LHCN-M2 (cell line): ENCODE measurements around a stretch of chrX.

GRCh38 chrX:40734763-40735333, 494 bp downstream of the MED14 start:
- RAMPAGE, long total RNA, result no peak

DNA sequence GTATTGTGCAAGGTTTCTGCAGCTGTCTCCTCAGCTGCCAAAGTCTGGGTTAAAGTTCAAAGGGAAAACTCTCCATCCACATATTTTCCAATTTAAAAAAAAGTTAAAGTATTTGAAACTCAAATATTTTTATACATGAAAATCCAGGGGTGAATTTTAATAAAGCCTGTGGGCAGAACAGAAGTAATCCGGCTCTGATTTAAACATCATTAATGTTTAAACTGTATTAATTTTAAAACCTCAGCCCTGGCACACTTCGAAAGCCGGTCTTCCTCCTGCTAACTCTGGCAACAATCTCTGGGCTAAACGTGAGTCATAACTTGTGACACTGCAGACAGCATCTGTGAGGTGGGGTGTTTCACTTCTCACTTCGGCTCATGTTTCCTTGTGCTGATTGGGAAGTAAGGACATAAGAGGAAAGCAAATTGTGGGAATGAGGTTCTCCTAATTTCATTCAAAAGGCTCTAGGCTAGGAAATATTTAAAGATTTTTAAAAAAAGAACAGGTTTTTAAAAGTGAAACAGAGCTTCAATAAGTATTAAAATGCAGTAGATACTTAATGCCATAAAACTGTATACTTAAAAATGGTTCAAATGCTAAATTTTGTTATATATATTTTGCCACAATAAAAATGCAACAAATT, 139.9 kb upstream of the USP9X start:
- RAMPAGE, long total RNA, result no peak

DNA sequence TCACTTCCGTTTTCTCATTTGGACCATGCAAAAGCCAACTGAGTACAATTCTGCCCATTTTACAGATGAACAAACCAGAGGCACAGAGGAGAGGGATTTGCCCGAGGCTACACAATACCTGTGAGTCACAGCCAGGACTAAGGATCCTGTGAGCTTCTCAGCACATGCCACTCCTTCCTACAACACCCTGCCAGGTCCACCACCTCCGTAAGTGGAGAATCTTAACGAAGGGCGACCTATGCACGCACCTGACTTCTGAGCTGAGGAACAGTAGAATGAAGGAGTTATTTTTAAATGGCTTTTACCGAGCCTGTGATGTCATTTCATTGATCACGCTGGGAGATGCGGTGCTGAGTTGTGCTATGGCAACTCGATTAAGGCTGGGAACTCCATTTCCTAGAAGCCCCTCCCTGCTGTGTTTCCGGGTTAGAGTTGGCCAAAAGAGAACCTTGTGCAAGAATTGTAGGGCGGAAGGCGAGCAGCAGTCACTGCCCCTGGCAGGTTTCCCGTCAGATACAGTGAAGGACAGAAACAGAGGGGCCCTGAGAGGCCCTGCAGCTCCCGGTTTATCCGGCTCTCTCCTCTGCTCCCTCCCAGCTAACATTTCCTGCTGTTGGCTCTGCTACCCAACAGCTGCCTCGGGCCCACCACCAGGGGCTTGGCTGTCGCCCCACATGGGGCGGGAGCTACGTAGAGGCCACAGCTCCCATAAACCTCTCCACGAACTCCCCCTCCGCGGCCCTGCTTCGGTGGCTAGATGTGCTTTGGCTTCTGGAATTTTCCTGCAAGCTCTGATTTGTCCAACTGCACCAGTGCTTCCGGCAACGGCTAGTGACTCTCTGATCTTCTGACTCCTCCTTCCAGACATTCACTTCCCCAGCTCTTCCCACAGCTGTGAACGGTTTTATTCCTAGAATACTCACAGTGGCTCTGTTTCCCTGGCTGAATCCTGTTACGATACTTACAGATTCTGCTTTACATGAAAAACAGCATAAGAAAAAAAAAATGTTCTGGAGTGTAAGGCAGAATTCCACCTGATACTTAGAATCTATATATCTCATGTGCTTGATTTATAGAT, 75.0 kb upstream of the USP9X start:
- RAMPAGE, long total RNA, result no peak

- RAMPAGE, long total RNA, result no peak
Measured at GRCh38 chrX:41047627-41048709, 37.3 kb upstream of the USP9X start.

GRCh38 chrX:41085968-41087096, 1.1 kb downstream of the USP9X start:
- RAMPAGE, long total RNA, result no peak

DNA sequence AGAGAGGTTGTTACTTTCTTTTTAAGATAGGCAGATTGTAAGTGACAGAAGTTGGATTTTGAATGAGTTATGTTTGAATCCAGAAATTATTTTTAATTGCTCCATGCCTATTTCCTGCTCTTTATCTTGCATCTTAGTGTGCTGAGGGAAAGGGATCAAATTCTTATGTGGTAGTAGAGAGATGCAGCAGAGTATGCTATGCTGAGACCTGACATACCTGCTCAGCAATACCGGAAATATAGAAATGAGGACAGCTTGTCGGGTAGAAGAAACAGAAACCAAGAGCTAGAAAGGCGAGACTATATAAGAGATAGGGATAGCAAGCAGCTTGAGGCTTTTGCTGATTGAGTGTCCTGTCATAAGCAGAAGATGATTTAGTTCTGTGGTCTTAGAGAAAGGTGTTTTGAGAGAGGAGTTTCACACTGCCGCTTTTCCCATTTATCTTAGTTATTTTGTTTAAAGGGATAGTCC, 31.6 kb downstream of the USP9X start:
- RAMPAGE, long total RNA, result no peak

GRCh38 chrX:41167900-41168393, 82.7 kb downstream of the USP9X start:
- RAMPAGE, long total RNA, result no peak

GRCh38 chrX:41210037-41210916, 123.7 kb upstream of the DDX3X start:
- RAMPAGE, long total RNA, result no peak

DNA sequence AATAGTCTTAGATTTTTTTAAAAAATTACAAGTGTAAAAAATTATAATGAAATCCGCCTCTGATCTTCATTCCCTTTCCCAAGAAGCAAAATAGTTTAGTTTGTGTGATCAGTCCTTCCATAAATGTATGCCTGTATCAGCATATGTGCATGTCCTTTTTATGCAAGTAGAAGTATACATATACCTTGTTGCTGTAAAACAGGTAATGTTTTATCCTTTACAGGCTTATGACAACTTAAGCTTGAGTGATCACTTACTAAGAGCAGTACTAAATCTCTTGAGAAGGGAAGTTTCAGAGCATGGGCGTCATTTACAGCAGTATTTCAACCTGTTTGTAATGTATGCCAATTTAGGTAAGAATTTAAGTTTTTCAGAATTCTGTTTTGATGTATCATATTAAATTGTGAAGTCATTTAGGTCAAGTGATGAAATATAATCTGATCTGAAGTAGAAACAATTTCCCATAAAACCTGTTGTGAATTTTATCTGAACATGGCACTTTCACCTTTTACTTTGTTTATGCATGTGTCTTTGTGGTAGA, 115.0 kb upstream of the DDX3X start:
- RAMPAGE, long total RNA, result no peak

DNA sequence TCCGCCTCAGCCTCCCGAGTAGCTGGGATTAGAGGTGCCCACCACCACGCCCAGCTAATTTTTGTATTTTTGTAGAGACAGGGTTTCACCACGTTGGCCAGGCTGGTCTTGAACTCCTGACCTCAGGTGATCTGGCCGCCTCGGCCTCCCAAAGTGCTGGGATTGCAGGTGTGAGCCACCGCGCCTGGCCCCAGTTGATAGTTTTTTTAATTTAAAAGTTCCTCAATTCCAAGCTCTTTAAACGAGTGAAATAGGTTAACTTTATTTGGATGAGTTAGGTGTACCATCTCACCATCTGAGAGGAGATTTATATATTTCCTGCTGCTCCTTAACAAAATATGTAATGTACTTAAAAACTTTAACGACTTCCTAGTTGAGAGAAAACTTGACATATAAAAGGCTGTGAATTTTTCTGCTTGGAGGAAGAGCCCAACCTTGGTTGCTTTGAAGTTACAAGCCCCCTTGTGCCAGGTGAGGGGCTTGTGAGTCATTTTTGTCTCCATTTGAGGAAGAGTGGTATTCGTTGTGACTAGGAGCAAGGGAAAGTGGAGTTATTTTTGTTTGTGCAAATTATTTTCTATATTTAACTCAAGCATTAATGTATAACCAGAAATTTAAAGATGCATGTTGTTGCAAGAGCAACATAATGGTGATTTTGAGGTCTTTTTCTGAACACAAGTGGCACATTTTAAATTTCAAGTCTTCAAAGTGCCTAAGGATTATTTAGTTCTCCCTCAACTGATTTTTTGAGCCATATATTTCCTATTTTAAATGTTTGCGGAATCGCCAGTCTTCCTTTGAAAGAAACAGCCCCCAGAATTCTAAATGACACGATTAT, 99.1 kb upstream of the DDX3X start:
- RAMPAGE, long total RNA, result no peak

GRCh38 chrX:41332114-41332323, 1.9 kb upstream of the DDX3X start:
- RAMPAGE, long total RNA, result no peak

GRCh38 chrX:41351057-41351810, 17.3 kb downstream of the DDX3X start:
- RAMPAGE, long total RNA, result no peak

DNA sequence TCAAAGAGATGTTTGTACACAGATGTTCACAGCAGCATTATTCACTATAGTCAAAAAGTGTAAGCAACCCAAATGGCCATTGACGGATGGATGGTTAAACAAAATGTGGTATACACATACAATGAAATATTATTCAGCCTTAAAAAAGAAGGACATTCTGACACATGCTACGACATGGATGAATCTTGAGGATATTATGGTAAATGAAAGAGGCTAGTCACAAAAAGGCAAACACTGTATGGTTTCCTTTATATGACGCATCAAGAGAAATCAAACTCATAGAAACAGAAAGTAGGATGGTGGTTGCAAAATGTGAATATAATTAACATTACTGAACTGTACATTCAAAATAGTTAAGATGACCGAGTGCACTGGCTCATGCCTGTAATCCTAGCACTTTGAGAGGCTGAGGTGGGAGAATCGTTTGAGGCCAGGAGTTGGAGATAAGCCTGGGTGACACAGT, 9.5 kb upstream of the CASK start:
- RAMPAGE, long total RNA, result no peak

- RAMPAGE, long total RNA, result no peak
Measured at GRCh38 chrX:42739210-42739654, 38.7 kb downstream of the PPP1R2C start.

DNA sequence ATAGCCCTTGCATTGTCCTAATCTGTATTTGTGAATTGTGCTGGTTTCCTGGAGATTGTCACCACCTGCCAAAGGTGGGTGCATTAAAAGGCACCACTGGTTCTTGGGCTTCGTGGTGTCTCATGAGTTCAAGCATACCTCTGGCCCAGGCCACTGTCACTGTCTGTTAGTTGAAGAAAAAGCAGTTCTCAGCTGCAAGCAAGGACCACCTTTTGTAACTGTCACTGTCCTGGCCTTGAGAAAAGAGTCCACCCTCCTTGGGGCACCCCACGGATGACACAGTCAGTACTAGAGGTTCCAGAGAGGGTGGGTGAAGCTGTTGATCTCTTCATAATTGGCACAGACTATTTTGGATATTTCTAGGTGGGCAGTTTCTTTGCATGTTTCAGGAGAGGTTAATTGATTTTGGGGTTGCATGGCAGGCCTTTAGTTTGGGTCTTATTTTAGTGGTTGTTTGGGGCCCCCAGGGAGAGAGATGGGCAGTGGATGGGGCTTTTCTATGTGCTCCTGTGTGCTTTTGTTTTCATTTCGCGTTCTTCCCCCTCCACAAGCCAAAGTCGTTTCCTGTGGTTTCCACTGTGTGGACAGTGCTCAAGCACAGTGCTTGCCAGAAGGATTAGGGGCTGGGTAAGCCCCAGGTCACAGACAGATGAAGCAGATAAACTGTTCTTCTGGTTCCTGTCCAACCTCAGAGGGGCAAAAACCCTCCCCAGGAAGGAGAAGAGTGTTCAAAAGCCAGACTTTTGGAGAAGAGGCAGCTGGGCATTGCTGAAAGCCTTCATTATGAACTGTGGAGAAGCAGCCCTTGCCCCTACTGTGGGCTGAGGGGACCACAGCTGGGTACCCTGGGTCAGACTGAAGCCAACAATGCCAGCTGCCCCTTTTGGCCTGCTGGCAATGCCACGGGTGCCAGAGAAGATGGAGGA, 156.3 kb upstream of the PPP1R2C start:
- RAMPAGE, long total RNA, result no peak

GRCh38 chrX:42943383-42944133, 165.6 kb upstream of the PPP1R2C start:
- RAMPAGE, long total RNA, result no peak

DNA sequence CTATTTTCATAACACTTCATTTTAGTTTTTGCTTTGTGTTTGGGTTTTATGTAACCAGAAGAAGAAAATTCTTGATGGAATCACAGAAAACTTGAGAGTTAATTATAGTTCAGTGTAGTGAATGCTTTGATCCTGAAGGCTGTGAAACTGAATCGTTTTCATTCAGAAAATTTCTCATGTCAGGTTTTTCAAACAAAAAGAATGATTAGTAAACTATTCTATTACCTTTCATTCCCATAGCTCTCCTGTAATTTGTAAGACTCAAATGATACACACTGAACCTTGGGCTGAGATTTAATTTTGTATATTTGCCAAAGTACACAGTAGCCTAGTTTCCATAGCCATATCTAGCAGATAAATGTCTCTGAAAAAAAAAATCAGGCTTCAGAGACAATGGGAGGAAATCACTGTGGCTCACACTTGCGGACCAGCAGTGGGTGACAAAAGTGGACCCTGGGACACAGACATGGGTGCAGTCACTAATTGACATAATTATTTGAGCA, 46.5 kb downstream of the MAOA start:
- RAMPAGE, long total RNA, result no peak

DNA sequence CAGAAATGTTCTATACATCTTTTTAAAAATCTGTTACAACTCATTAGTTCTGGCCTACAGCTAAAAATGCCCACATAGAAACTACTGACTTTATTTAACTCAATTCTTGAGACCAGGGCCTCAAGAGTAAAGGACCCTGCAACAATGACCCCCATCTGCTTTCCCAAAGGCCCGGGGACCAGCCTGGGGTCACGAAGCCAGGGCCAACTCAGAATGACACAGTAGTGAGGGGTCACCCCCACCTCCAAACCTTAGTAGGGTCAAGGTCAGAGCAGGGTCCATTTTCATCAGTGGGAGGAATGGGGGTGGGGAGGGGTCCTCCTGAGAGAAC, 544 bp downstream of the FUNDC1 start:
- RAMPAGE, long total RNA, result no peak

DNA sequence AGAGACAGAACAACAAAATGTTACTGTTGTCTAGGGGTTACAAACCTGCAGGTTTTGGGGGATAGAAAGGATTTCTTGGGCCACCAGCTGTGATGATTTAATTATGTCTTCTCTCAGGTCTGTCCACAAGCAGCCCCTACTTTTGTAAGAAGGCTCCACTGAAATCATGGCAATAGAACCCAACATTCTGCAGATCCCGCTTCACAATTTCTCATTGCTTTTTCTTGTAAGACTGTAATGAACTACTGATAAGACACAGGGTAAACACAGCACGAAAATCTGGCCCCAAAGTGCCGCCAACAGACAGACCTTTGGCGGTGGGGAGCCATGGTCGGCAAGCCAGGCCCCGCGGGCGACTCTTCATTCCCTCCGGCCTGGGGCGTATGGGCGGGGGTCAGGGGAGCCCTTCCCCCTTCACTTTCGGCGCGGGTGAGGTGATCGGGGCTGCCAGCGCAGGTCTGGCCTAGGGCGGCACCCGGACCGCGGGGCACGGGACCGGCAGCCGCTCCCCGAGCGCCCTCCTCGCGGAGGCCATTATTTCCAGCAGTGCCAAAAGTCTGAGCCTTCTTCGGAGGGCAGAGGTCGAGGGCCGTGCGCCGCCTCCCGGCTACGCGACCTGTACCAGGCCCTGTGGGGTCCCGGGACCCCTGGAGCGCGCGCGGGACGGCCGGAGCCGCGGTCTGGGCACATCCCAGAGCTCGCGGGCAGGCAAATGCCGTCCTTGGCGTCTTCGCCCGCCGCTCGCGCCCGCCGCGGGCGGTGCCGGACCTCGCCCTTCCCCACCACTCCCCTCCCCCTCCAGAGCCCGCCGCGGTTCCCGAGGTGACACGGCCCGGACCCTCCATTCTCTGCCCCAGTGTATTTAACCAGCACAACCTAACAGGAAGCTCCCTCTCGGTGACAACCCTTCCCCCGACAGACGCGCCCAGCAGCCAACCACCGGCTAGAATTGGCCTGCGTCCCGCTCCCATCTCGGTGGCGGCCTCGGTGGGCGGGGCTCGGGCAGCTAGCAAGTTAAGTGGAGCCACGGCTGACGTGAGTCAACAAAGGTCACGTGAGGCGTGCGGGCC, 611 bp upstream of the KDM6A start:
- RAMPAGE, long total RNA, result no peak

- RAMPAGE, long total RNA, result no peak
Measured at GRCh38 chrX:44875789-44876605, 3.0 kb downstream of the KDM6A start.